Retinal pigment epithelial cell (primary cell): ENCODE results near the genes UBXN6, PLIN4 and DPP9.

GRCh38 chr19:4388130-4389172, 11.9 kb downstream of the SH3GL1 start:
- RRBS = no CpG with 5 or more reads among the region's 23 CpGs

- RRBS = 49% methylated on average over 3 of the region's 37 CpGs
These were observed 2.3 kb downstream of the UBXN6 start for GRCh38 chr19:4454870-4456212.

DNA sequence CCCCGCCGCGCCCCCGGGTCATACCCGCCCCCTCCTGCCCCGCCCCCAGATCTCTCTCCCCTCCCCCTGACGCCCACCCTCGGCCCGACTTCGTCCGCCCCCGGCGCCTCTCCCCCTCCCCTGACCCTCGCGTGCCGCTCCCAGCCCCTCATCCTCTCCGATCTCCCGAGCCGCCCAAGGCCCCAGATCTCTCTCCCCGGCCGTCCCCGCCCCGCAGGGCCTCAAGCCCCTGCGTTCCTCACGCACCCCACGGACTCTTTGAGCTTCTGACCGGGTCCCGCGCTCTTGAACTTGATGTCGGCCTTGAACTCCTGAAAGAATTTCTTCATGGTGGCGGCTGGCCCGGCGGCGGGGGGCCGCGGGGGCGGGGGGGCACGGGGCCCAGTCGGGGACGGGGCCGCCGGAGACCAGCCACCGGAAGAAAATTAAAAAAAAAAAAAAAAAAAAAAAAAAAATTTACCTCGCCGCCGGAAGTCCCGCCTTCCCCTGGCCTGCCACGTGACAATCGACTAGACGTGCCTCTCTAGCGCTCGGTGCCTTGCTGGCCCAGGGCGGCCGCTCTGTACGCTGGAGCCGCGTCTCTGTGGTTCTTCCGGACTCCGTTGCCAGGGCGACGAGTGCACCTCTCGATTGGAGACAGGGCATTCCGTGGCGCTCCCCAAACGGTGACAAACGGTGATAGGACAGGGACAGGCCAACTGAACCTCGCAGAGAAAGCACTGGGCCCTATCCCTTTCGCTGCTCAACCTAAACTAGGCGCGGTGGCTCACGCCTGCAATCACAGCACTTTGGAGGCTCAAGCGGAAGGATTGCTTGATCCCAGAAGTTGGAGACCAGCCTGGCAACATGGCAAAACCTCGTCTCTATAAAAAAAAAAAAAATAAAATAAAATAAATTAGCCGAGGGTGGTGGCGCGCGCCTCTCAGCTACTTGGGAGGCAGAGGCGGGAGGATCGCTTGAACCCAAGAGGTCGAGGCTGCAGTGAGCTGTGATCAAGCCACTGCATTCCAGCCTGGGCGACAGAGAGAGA, at the start of gene UBXN6:
UBXN6 (minus strand) TSS at position 426 of the 1,030 bp plus-strand sequence.
- RRBS = under 1% methylated on average over 28 of the region's 81 CpGs

DNA sequence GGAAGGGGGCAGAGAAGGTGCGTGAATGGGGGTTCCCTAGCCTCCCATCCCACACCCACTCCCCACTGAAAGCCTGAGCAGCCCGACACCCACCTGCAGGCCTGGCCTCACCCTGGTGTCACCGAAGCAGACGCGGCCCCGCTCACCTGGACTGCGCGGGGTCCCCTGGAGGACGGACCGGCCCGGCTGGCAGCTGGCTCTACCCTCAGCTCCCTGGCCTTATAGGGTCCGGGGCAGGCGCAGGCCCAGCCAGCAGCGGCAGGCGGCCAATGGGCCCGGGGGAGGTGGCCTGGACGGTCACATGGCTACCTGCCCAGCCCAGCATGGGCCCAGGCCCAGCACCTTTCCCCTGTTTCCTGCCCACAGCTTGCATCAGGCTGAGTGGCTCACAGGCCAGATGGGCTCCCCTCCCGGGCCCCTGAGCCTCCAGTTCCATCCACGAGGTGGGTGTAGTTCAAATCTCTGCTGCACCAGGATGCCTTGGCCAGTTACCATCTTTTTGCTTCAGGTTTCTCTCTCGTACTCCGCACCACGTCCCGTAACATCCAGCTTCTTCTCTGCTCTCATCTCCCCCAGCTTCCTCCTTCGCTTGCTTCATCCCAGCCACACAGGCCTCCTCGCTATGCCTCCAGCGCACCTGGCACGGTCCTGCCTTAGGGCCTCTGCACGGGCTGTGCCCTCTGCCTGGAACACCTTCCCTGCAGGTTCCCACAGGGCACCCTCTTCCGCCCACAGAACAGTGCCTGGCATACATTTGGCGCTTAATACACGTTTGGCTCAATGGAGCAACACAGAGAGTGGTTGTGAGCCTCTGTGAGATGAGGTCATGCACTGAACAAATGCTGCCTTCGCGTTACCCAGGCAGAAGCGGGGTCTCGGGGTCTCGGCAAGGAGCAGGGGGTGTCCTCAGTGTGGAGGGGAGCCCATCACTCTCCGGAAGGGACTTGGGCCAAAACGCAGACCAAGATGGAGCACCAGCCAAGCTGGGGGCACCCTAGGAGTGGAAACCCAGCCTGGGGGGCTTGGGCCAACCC, at the start of gene PLIN4:
PLIN4 (minus strand) TSS at position 195 of the 1,034 bp plus-strand sequence.
- RRBS = 57% methylated on average over 5 of the region's 38 CpGs

GRCh38 chr19:4558225-4558871, 1.1 kb downstream of the SEMA6B start:
- RRBS = no CpG with 5 or more reads among the region's 32 CpGs

GRCh38 chr19:4574652-4575943, 15.6 kb upstream of the SEMA6B start:
- RRBS = no CpG with 5 or more reads among the region's 29 CpGs

GRCh38 chr19:4596160-4596607, 36.7 kb upstream of the SEMA6B start:
- RRBS = 33% methylated on average over 8 of the region's 17 CpGs

DNA sequence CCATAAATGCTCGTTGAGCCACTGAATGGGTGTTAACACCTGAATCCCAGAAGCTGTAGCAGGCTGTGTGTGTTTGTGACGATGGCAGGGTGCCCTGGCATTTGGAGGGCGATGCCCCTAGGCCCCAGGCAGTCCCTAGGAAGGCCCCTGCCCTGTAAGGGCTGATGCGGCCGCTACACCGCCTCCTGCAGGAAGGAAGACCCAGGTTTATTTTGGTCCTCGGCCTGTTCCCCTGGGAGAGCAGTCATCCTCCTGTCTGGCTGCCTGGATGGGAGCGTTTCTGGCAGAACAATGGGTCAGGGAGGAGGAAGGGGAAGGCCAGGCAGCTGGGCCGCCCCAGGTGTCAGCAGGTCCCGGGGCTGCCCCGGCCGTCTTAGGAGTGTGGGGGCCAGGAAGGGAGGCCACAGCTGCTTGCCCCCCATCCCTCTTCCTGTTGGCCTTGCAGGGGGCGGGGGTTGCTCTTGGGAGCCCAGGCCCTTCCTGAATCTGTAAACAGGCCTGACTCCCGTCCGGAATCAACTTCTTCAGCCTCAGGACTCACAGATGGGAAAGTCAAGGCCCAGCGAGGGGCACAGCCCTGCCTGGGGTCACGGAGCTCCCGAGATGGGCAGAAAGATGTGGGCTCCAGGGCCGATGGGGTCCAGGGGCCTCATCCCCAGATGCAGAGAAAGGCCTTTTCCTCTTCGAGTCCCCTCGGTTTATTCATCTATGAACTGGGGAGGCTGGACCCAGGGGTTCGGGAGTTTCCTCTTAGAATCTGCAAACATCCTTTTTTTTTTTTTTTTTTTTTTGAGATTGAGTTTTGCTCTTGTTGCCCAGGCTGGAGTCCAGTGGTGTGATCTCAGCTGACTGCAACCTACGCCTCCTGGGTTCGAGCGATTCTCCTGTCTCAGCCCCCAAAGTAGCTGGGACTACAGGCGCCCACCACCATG, 9.1 kb downstream of the TNFAIP8L1 start:
- RRBS = no CpG with 5 or more reads among the region's 26 CpGs

GRCh38 chr19:4676160-4676545, 6.0 kb upstream of the MYDGF start:
- RRBS = 45% methylated on average over 2 of the region's 22 CpGs

DNA sequence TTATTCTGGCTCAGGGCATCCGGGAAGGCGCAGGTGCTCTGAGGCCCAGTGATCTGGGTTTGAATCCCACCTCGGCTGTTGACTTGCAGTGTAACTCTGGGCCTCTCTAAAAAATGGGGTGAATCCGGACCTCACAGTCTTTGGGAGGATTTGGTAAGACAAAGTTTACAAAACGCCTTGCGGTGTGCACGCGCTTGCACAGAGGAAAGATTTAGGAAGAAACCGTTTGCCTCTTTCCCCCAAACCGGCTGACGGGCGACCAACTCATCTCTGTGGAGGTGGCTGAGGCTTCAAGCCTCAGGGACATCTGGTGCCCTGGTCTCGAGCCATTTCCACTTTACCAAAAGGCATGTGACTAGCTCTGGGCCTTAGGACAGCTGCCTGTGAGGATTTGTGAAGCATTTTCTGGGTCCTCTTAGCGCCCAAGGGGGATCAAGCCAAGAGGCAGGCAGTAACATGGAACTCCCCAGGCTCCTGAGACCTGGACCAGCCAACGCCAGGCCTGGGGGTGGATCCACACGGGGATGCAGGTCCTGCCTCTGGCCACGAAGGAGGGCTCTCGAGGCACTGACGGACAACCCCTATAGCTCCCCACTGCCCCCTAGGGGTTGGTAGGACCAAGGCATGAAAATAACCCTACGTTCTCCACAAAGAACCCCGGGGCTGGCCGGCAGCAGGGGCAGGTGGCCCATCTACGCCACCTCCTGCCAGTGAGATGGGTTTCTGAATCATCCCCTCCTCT, 6.8 kb upstream of the MYDGF start:
- RRBS = 67% methylated on average over 3 of the region's 23 CpGs

DNA sequence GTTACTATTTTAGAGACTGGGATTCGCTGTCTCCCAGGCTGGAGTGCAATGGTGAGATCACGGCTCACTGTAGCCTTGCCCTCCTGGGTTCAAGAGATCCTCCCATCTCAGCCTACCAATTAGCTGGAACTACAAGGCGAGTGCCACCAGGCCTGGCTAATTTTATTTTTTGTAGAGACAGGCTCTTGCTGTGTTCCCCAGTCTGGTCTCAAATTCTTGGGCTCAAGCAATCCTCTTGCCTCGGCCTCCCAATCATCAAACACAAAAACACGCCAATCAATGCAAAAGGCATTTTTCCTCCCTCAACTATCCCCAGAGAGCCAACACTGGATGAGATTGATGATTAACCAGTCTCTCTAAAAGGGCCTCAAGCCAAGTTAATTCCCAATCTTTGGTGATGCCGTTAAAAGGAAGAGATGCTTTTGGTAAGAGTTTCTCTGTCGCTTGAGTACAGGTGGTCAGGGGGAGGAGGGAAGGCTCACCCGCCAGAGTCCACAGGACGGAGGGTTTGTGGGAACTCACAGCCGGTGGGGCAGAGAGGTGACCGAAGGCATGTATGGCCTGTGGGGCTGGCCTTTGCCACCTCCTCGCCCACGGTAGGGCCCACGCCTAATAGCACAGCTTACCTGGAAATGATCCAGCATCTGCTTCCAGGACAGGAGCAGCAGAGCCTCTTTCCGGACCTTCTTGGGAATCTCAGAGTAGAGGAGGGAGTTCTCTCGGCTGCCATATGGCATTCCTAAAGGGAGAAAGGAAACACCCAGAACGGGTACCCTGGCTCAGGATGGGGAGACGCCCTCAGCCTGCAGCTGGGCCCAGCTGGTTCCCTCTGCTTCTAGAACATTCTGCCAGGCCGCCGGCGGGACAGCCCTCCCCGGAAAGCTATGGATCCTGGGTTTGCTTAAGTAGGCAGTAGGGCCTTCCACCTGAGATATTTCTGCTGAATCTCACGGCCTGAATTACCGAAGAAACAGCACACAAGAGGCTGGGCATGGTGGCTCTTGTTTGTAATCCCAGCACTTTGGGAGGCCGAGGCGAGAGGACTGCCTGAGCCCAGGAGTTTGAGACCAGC, 18.1 kb downstream of the DPP9 start:
- RRBS = no CpG with 5 or more reads among the region's 26 CpGs

DNA sequence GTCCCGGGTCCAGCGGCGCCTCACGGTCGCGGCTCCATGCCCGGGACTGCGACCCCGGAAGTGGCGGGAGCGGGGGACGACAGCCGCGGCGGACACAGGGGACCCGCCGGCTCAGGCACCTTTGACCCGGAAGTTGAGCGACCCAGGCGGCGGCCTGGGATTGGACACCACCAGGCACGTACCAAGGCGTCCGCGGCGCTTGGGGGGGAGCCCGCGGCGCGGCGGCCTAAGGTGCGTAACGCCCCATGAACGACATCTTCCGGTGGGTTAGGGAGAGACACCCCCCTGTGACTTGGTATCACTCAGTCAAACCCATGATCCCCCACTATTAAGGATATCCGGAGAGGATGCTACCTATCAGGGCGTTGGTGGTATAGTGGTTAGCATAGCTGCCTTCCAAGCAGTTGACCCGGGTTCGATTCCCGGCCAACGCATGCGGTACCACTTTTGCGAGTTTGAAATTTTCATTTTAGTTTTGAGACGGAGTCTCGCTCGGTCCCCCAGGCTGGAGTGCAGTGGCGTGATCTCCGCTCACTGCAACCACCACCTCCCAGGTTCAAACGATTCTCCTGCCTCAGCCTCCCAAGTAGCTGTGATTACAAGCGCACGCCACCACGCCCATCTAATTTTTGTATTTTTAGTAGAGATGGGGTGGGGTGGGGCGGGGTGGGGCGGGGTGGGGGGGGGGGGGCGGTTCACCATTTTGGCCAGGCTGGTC, at the start of gene DPP9:
DPP9 (minus strand) TSS at position 135 of the 718 bp plus-strand sequence.
- RRBS = 2% methylated on average over 19 of the region's 55 CpGs

DNA sequence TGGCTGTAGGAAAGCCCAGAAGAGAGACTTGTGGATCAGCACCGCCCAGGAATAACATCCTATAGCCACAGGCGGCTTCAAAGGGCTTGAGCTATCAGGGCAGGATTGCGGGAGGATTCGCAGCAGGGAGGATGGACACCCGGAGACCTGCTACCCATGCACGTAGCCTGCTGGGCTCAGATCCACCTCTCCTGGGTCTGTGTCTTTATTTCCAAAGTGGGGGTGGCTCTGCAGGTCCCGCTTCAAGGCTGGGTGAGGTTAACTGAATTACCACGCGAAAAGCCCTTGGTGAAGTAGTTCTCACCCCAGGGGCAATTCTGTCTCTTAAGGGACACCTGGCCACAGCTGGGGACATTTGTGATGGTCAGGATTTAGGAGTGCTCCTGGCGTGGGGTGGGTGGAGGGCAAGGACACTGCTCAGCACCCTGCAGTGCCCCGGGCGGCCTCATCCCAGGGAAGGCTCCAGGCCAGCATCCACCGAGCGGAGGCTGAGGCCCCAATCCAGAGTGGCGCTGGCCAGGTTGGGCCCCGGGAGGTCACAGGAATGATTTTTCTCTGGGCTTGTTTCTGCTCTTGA, 14.9 kb downstream of the KDM4B start:
- RRBS = 64% methylated on average over 4 of the region's 16 CpGs

DNA sequence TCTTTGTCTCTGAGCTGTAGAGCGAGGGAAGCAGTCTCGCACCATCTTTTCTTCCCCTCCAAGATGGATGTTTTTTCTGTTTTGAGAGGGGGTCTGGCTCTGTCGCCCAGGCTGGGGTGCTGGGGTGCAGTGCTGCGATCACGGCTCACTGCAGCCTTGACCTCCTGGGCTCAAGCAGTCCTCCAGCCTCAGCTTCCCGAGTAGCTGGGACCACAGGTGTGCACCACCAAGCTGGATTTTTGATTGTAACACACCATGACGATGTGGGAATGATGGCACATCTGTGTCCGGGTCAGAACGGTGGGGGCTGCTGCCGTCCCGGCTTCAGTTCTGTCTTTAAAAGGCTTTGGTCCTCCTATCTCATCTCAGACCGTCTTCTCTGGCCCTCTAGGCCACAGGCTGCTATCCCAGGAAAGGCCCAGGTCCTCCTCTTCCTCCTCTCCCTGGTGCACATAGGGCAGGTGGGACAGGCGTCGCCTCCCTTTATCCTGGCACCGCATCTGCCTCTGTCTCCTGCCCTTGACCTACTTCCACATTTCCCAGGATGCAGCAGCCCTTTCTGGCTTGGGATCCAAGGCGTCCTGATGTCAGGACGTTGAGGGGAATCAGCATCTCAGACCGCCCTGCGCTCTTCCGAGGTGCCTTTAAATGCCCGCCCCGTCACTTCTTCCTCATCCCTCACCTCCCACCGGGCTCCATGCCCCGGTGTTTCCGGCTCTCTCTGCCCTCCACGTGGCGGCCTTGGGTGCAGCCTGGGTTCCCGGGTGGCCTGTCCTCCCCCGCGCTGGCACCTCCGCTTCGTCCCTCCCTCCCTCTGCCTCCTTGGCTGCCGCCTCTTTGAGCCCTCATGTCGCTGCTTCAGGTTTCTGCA, 66.1 kb downstream of the KDM4B start:
- RRBS = 70% methylated on average over 4 of the region's 34 CpGs

DNA sequence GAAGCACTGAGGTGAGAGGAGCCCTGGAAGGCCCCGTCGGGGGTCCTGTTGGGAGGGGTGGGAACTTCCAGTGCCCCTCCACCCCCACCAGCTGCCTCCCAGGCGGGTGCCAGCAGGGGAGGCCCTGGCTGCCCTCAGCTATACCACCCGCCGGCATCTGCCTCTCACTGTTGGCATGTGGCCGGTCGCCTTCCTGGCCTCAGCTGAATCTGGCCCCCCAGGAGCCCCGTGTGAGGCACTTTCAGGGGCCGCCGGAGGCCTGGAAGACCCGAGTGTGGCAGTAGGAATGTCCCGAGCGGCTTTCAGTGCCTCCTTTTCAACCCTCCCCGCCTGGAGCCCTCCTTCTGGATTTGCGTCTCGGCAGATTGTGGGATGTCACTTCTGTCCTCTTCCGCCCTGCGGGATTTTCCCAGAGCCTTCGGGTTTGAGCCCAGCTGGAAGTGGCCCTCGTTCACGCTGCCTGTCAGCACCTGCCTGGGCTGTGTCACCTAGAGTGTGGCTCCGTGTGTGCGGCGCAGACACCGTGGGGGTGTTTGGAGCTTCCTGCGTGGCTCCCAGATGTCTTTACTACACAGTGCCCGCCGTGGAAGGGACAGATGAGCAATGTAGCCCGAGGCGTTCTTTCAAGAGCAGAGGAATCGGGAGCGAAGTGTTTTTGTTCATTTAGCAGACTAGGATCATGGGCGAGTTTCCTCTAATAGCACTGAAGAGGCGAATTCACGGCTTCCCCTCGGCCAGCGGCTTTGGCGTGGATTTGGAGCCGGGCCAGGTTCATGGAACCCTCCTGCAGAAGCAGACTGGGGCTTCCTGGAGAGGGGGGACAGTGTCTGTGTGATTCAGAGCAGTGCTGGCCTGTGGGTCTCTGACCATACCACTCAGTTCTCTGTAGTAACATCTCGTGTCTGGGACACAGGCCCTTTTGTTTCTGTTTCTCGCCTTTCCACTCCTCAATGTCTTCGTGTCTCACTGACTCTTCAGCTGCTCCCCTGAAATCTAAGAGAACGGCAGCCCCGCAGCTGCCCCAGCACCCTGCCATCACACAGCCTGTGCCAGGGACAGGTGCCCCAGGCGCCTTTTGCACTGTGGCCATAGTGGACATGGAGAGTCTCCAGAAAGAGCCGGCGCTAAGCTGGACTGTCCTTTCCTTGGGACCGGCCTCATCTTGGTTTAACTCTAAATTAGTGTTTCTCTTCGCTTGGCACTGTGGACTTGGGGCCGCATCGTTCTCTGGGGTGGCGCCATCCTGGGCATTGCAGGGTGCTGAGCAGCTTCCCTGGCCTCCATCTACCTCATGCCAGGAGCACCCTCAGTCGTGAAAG, 68.0 kb downstream of the KDM4B start:
- RRBS = 32% methylated on average over 5 of the region's 53 CpGs

DNA sequence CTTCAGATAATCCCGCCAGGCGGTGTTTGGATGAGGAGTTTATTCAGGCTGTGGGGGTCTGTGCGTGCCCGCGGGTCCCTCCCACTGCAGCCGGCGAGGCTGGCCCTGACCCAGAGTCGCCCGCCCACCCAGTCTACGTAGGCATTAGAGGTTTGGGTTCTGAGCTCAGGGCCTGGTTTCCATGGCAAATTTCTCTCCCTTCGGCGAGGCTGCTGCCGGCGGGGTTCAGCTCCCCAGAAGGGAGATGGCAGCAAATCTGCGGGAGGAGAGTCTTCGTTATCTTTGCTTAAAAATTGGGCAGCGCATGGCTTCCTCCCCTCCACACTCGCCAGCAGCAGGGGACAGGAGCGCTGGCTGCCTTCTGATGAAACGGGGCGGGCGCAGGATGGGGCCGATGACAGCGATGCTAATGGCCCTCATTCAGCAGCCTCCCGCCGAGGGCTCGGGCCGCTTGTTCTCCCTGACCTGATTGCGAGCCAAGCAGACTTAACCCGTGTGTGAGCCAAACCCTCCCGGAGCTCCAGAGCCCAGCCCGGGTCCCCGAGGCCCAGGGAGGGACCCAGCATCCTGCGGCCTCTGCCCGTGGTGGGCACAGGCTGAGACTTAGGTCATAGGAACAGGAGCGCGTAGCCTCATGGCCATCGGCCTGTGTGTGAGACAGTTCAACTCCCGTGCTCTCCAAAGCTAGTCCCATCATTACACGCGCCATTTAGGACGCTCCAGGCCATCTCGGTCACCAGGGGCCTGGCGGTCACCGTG, 90.2 kb downstream of the KDM4B start:
- RRBS = no CpG with 5 or more reads among the region's 45 CpGs

- RRBS = 92% methylated on average over 7 of the region's 39 CpGs
These were observed 105.9 kb downstream of the KDM4B start for GRCh38 chr19:5074655-5075440.

DNA sequence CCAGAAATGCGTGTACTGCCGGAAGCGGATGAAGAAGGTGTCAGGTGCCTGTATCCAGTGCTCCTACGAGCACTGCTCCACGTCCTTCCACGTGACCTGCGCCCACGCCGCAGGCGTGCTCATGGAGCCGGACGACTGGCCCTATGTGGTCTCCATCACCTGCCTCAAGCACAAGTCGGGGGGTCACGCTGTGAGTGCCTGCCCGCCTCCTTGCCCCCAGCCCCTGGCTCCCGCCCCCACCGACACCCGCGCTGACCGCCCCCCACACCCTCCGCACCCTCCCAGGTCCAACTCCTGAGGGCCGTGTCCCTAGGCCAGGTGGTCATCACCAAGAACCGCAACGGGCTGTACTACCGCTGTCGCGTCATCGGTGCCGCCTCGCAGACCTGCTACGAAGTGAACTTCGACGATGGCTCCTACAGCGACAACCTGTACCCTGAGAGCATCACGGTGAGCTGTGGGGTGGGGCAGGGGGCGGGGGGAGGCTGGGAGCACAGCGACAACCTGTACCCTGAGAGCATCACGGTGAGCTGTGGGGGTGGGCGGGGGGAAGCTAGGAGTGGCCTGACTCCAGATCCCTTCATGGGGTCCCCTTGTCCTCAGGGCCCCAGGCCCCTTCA, 175.2 kb downstream of the KDM4B start:
- RRBS = 93% methylated on average over 3 of the region's 39 CpGs

GRCh38 chr19:5151340-5152180, 182.6 kb downstream of the KDM4B start:
- RRBS = 87% methylated on average over 11 of the region's 49 CpGs

DNA sequence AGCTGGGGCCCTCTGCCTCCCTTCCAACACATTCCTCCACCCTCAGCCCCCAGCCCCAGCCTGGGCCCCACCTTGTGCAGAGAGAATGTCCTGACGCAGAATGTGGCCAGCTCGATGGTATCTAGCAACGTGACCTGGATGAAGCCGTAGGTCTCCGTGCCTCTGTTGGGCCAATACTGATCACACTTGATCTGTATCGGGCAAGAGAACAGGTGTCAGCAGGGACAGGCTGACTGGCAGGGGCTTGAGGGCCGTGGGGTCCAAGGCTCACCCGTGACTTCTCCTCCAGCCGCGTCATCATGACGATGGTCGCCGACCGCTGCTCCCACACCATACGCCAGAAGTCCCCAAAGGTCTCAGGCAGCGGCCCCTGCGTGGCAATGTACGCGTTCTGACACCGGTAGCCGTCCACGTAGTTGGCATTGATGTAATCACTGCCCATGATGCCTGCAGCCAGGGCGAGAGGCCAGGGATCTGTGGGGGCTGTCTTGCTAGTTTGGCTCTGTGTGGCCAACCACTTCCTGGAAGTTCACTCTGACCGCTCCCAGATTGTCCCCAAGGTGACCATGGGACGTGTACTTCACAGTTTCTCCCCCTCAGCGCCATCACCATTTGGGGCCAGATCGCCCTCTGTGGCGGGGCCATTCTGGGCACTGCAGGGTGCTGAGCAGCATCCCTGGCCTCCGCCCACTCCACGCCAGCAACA, 126.2 kb downstream of the PTPRS start:
- RRBS = no CpG with 5 or more reads among the region's 30 CpGs